ENCODE measurements around a stretch of chr21.

- RRBS = no CpG with 5 or more reads among the region's 7 CpGs
Measured at GRCh38 chr21:34872294-34873028, 176.6 kb downstream of the RUNX1 start.

DNA sequence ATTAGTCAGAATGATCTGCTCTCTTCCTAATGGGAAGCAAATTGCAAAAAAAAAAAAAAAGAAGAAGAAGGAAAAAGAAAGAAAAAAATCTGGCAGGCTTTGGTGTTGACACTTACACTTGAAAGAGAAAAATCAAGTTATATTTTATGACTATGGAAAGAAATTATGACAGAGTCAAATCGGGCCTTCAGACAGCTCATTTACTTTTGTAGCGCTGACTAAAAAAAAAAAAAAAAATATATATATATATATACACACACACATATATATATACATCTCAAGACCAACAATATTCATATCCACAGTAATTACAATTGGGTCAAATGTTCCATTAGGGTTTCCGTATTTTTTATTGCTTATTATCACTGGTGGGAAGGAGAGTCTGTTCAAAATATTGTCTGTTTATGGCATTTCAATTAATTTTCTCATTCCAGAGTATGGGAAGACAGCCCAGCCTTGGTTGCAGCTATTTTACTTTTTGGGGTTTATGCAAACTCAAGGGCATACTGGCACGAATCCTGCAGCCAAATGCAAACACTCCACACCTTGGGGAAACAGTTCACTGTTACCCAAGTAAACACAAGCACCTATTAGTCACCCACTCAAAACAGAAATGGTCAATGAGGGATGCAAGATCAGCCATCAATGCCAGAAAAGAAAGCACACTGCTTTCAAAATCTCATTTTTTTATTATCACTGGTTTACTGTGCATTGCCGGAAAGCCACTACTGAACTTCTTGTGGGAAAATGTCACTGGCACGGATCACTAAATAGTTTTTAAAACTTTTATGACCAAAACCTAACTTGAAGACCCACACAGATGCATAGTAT lies 170.8 kb downstream of the RUNX1 start:
- RRBS = no CpG with 5 or more reads among the region's 6 CpGs

GRCh38 chr21:34987018-34988012 lies 61.8 kb downstream of the RUNX1 start:
- RRBS = no CpG with 5 or more reads among the region's 18 CpGs

GRCh38 chr21:35034698-35035094 lies 14.4 kb downstream of the RUNX1 start:
- RRBS = no CpG with 5 or more reads among the region's 7 CpGs

DNA sequence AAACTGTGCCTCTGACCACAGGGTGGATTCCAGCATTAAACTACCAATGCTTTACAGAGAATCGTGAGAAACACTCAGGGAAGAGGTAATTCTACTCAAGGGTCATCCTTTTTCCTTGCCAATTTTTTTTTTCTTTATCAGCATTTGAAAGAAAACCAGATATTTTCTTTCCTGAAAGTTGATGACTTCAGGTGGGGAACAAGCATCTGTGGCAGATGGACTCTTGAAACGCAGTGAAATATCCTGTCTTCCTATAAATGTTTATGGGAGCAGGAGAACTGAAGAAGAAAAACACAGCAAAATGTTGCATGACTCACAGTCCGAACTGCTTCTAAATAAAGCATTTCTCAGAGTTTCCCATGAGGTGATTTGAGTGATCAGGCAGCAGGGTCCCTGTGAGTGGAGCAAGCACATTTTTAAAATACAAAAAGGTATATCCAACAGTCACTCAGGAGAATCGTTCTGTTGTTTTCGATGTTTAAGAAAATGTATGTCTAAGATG lies 154.2 kb upstream of the RUNX1 start:
- RRBS = no CpG with 5 or more reads among the region's 5 CpGs

DNA sequence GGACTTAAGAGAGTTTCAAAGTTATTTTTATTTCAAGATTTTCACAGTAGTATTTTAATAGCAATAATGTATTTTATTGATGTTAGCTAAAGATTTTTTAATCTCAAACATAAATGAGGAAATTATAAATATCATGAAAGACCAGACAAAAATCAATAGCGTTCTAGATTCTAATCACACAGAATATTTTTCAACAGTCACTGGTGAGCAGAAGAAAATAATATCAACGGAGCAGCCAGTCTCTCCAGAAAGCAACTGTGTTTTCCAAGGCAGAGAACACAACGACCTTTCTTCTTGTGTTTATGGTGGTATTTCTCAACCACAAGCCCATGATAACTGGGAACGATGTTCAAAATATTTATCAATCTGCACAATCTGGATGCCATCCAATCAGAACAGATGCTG lies 162.5 kb upstream of the RUNX1 start:
- RRBS = no CpG with 5 or more reads among the region's 4 CpGs

- RRBS = 41% methylated on average over 3 of the region's 8 CpGs
Measured at GRCh38 chr21:35427568-35428038, 378.5 kb upstream of the RUNX1 start.

GRCh38 chr21:35852681-35853081 lies 207.6 kb downstream of the SETD4 start:
- RRBS = no CpG with 5 or more reads among the region's 5 CpGs

- RRBS = no CpG with 5 or more reads among the region's 7 CpGs
Measured at GRCh38 chr21:36190591-36191113, 34.0 kb downstream of the DOP1B start.

- RRBS = no CpG with 5 or more reads among the region's 6 CpGs
Measured at GRCh38 chr21:36466996-36467403, 12.9 kb downstream of the CLDN14 start.

DNA sequence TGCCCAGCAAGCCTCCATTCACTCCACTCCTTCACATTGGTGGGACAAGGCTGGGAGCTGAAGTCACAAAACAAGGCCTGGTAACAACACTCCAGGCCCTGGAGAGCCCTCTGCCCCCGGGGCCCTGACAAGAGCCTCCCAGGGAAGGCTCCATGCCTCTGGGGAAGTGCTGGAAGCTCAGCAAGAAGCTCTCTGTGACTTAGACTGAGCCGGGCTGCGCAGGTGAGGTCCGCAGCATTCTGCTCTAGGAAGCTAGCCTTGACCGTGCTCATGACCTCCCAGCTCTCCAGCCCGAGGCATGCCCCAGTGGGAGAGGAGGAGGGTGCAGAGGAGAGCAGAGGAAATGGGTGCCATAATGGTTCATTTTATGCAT lies 105.8 kb upstream of the SIM2 start:
- RRBS = 62% methylated on average over 2 of the region's 6 CpGs

DNA sequence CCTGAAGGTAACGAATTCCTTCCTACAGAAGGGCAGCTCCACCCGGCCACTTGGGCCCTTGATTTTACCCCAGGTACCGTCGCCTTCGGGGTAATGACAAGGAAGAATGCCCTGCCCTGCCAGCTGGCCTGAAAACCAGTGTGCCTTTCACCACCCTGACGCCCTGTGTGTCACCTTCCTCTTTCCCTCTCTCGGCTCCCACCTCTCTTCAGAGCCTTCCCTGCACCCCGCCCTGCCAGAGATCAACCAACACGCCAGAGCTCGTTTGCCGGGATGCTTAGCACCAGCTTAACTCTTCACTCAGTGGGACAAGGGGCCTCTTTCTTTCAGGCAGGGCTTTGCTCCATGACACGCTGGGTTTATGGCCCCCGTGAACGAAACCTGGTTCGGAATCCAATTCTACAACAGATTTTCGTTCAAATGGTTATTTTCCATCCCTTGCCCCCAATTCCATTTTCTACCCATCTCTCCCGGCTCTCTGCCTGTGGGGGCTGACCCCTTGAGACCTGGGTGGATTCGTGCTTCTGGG lies 86.1 kb downstream of the SIM2 start:
- RRBS = no CpG with 5 or more reads among the region's 18 CpGs

DNA sequence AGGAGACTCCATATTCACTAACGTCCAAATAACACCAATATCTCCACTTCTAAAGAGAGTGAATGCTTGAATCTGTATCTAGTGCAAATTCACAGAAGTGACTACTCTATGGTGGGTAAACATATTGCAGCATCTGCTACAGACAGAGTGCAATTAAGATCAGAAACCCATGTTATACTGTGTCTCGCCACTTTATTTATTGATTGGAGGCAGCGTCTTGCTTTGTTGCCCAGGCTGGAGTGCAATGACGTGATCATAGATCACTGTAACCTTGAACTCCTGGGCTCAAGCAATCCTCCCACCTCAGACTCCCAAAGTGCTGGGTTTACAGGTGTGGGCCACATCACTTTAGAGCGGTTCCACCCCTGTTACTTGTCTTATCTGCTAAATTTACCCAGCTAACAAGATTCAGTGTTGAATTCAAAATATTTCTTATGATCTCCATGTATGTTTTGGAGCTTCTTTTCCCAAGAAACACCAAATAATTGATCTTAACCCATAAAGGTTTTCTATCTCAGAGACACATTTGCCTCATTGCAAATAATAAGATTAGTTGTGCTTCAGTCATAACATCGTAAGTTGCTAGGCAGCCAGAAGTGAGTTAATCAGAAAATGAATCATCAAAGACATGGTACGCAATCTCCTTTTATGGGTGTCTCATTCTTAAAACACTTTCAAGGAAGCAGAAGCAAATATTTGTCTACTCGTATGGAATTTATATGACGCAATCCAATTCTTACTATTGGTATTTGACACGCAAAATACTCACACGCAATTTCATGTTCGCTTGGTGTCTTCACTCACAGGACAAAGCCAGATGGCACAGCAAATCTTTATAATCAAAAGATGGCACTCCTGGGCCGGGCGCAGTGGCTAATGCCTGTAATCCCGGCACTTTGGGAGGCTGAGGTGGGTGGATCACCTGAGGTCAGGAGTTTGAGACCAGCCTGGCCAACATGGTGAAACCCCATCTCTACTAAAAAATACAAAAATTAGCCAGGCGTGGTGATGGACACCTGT lies 56.8 kb downstream of the HLCS start:
- RRBS = no CpG with 5 or more reads among the region's 16 CpGs

DNA sequence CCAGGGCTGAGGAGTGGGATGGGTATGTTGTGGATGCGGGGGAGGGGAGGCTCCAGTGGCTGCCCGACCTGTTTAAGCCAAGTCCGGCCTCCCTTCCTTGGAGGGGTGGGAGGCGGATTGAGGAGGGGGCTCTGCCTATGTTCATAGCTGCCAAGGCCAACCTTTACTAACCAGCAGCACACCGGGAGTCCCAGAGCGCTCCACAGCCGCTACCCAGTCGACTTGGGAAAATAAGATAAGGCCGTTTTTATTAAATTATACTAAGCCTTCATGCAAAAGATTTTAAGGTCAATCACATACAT lies 481 bp upstream of the HLCS start:
- RRBS = 7% methylated on average over 3 of the region's 9 CpGs

DNA sequence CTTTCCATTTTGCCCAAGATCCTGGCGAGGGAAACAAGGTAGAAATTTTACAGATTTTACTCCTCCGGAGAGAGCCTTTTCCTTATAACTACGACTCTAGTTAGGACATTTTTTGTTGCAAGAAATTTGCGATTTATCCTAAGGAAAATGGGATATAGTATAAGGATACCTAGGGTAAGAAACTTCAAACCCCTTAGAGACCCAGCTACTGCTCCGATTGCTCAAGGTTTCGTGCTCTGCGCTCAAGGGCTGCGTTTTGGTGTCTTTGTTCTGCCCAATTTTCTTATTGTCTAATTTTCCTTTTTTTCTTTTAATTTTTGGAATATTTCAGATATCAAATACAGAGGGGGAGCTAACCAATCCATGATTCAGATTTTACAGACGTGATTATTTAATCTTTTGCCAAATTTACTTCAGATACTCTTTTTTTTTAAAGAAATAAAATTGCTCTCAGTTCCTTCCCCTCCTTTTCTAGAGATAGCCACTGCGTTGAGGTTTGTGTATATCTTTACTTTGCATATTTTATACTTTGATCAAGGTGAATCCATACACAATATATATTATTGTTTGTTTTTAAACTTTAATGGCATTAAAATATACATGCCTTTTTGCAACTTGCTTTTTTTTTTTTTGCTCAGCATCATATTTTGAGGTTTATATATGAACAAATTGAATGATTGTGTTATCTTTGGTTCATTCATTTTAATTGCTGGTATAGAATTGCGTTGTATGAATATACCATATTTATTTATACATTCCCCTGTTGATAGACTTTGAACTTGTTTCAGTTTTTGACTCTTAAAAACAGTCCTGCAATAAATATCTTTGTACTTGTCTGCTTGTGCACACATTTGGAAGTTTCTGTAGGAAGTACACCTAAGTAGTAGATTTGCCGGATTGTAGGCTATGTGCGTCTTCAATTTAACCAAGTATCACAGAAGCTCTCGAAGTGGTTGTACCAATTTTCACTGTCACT lies 1.8 kb downstream of the TTC3 start:
- RRBS = no CpG with 5 or more reads among the region's 14 CpGs

DNA sequence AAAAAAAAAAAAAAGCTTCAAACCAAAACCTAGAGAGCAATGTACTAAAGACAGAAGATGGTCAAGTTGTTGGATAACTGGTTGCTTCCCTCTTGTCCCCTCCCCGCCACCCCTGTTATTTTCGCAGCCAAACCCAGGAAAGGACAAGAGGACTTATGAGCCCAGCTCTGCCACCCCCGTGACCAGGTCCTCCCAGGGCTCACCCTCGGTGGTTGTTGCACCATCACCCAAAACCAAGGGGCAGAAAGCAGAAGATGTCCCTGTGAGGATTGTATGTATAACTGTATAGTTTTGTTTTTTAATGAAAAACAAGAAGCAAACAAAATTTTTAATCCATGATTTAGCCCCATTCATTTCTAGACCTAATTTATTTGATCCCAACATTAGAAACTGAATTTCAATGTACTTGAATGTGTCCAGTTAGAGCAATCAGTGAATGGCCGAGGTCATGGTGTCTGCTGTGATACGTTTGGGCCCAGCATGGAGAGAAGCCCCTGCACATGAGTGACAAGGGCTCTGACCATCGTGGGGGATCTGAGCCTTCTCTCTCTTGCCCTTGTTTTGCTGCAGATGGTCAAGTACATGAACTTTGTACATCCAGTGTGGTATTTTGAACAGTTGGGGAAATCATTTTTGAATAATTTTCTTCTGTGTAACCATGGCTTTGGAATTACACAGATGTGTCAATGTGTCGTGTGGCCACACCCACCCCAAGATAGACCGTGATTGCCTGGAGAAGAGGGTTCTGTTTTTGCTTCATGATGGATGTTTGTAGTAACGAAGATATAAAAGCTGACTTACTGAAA lies 69.2 kb downstream of the VPS26C start:
- RRBS = no CpG with 5 or more reads among the region's 10 CpGs

DNA sequence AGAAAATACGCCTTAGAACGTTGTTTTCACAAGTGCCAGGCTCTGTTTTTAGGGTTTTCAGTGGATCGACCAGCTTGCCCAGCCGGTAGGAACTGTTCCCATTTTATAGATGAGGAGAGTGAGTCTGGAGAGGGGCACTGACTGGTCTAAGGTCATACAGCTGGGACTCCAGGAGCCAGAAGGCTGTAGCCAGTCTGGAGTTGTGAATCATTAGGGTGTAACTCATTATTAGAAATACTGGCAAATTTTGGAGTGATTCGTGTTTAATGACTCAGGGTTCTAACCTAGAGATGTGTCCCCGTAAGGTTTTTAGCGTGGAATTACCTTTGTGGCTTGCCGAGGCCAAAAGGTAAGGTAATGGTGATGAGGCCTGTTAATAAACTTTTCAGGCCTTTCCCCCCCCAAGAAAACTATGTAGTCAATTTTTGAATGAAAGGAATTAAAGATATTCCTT lies 2.0 kb downstream of the DYRK1A start:
- RRBS = no CpG with 5 or more reads among the region's 8 CpGs

GRCh38 chr21:37383733-37384243 lies 17.2 kb downstream of the DYRK1A start:
- RRBS = no CpG with 5 or more reads among the region's 1 CpG

DNA sequence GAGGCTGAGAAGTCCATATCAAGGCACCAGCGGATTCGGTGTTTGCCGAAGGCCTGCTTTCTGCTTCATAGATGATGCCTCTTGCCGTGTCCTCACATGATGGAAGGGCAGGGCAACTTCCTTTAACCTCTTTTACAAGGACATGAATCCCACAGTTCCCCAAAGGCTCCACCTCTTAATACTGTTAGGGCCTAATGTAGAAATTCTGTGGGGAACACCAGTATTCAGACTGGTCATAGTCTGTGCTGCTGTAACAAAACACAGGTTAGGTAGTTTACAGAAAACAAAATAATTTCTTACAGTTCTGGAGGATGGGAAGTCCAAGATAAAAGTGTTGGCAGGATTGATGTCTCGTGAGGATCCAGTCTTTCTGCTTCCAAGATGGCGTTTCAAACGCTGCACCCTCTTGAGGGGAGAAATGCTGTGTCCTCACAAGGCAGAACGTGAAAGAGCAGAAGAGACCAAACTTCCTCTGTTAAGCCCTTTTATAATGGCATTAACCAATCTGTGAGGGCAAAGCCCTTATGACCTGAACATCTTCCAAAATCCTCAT lies 26.0 kb downstream of the DYRK1A start:
- RRBS = no CpG with 5 or more reads among the region's 8 CpGs

Data from HGPS cell (cell line).